Thoracic aorta endothelial cell (primary cell): ENCODE measurements around the genes PRKN and QKI.

DNA sequence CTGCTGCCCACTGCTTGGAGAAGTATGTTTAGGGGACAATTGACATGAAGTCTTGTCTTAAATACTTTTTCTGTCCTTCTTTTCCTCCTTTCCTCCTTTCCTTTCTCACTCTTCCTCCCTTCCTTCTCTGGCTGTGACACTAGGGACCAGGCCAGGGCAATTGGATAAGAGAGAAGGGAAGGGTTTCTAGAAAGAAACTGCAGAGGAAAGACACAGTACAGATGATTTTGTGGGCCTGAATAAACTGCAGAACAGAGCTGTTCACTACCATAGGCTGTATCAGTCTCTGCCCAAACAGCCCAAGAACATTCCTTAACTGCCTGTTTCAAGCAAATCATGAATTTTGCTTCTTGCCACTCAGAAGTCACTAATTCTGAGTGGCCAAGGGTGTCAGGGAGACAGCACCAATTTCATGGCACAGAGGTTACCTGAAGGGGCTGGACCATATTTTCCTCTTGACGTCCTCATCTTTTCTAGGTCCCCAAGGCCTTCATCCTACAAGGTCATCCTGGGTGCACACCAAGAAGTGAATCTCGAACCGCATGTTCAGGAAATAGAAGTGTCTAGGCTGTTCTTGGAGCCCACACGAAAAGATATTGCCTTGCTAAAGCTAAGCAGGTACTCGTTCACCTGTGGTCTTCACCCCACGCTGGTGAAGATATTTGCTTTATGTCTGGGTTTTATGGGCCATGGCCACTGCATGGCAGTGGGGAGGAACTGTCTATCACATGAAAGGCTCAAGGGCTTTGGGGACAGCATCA lies 36.7 kb downstream of the PLG start:
- CAGE, long polyA plus RNA, result no peak

GRCh38 chr6:160739858-160740470 lies 37.9 kb downstream of the PLG start:
- CAGE, long polyA plus RNA, result no peak

GRCh38 chr6:160837280-160837608 lies 135.2 kb downstream of the PLG start:
- CAGE, long polyA plus RNA, result no peak

DNA sequence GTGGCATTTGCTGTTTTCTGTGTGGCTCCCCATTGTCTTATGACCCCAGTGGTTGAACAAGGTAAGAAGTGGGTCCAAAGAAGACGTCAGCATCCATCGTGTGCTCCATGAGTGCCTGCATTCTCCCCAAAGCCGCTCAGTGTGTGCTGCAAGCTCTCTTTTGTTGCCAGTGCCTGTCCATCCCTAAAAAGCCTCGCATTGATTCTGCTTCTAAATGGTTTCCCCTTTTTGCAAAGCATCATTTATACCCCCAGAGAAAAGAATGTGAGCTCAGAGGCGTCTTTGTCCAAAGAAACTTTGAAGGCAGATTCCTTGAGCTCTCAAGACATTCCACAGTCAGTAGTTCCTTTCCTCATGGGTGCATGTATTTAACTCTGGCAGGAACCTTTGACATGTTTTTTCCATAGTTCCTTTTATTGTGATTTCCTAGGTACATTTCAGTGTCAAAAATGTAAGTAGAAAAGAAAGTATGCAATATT lies 38.6 kb upstream of the MAP3K4 start:
- CAGE, long polyA plus RNA, result no peak

- CAGE, long polyA plus RNA, result no peak
Observed at GRCh38 chr6:160992144-160992741, 674 bp downstream of the MAP3K4 start.

DNA sequence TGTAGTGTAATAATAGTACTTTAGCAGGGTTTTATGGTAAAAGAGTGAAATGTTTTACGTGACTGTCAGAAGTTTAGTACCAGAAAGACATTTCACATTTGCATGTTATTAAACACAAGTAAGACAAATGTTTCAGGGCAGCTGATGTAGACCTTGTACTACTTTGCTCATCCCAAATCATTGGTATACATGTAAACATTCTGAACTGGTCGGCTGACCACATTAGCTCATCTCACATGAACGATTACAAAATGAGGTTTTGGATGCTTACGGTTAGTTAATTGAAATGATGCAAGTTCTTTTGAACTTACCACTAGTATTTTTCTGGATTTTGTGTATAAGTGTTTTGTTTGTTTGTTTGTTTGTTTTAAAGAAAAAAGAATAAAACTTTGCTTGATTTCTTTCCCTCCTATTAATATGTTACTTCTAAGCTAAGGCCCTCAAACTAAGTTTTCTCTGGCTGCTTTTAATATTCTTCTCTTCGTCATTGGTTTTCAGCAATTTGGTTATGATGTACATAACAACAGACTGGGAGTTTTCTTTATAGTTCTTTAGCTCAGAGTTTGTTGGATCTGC lies 38.0 kb downstream of the MAP3K4 start:
- CAGE, long polyA plus RNA, result no peak

GRCh38 chr6:161068978-161070053 lies 77.7 kb downstream of the MAP3K4 start:
- CAGE, long polyA plus RNA, result no peak

DNA sequence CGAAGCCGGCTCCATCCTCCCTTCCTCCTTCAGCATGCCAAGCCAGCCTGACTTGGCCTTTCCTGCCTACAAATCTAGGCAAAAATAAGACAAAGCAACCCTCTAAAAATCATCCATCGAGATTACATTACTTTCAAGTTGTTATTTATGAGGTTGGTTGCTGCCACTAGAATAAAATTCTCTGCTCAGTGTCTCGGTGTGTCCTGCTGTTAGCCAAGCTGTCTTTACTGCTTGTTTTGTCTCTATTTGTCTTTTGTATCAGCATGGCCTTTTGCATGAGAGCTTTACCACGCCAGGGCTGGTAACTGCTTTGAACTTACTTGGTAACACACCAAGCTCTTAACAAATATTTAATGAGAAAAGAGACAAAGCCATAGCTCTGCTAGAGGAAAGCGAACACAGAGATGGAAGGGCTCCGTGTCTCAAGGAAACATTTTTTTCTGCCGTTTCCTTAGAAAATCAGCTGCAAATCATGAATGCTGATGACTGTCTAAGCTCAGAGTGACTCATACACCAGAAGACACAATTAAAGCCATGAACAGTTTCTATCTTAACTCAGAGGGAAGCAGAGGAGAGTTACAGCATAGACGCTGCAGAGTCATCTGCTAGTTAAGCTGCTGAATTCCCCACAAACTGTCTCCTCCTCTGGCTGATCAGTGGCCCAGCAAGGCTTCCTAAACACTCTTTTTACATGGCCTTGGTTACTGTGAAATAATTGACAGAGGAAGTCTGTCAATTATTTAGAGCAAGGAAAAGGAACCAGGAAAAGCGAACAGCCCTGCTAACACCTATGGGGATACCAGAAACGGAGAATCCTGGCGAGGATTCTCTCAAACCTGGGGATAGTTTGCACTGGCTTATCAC lies 44.8 kb downstream of the AGPAT4 start:
- CAGE, long polyA plus RNA, result no peak

DNA sequence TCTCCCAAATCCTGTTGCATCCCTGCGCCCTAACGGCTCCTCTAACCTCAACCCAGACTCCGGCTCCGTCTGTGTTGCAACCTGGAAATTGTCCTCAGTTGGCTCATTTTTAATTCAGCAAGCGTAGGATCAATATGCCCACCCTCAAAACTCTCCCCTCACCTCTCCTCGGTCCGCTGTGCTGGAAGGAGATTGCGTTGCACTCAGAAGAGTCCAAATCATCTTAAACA lies 409 bp upstream of the AGPAT4 start:
- CAGE, long polyA plus RNA, result no peak

DNA sequence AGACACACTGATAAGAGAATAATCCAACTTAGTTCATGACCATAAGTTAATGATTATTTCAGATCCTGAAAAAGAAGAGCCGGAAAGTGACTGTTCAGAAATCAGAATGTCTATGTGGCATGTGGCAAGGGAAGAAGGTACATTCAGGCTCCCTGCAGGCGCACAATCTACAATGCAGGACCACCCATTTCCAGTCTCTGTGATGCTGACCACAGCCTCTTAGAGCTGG lies 666.7 kb upstream of the AGPAT4 start:
- CAGE, long polyA plus RNA, result no peak

DNA sequence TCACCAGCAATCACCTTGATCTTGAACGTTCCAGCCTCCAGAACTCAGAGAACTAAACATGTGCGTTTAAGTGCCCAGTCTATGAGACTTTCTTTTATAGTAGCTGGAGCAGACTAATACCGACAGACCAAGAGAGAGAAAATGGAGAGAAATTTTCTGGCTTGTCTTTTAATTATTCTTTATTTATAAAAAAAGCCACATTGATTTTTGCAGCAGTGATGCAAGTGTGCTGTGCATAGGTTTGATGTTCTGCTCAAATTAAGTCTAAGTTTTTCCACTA lies 366.1 kb downstream of the PRKN start:
- CAGE, long polyA plus RNA, result no peak

DNA sequence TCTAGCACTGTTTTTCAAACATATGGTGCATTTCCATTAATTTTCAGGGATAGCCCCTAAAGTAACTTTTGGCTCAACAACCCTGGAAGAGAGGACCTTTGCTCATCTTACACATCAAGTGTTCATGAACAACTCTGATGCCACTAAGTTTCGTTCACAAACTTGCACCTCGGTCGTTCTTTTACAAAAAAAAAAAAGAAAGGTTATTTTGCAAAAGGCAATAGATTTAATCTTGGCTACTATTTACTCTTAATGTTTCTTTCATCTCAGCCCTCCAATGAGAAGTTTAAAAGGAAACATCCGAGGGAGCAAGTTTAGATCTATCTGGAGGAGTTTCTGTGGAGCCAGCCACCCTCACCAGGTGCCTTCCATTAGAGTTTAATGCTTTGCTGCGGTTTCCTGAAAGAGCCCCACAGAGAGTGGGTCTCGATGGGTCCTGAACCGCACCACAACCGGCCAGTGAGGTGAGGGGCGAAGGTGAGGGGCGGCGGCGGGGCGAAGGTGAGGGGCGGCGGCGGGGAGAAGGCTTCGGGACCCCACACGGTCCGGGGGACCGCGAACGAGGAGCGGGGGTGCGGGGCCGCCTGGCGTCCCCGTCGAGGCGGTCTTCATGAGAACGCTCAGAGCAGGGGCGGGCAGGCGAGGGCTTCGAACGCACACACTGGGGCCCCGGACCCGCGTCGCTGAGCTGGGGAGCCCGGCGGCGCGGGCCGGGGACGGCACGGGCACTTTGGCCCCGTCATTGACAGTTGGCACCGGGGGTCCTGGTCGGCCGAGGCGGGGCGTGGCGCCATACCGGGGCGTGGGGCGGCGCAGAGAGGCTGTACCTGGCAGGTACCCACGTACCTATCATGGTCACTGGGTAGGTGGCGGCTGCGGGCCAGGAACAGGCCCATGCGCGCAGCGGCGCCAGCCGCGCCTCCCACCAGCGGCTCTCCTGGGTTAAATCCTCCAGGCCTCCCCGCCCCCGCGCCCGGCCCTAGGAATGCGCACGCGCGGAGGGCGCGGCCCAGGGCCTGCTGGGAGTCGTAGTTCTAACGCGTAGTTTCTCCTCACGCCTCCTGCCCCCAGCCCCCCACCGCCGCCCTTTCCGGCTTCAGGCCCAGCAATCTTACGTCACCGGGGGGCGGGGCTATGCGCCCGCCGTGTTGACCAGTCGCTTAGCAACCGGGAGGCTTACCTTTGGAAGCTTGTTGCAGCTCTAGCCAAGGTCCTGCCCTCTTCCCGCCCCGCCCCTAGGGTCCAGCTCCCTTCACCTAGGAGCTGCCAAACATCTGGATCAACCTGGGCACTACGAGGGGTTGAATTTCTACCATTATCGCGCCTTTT lies at the start of gene PRKN:
PRKN (minus strand) TSS at position 951 of the 1,329 bp plus-strand sequence.
- CAGE, long polyA plus RNA, result no peak

GRCh38 chr6:163263086-163263592 lies 151.4 kb upstream of the QKI start:
- CAGE, long polyA plus RNA, result no peak

DNA sequence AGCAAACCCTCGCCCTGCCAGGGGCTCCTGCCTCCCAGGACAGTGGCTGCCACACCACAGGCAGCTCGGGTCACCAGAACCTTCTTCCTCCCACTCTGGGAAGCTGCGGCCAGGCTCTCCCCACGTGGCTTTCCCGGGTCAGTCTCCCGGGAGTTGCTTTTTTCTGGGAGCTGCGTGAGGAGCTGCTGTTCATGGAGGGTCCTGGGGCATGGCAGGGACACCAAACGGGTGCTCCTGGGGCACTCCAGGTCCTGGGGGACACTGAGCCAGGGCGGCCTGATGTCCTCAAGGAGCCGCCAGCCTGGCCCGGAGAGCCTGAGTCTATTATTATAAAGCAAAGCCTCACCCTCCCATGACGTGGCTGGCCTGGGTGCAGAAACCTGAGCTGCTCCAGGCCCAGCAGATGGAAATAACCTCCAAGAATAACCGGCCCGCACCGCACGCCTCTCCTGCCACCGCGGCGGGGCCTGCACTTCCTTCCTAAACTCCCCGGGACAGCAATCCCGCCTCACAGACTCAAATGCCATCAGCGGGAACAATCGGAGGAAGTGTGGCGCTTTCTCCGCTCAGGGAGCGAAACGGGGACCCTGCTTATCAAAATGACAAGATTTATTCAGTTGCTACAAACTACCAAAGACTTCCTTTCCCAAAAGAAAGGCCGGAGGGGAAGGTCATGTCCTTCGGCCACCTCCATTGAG lies 78.9 kb upstream of the QKI start:
- CAGE, long polyA plus RNA, result no peak

DNA sequence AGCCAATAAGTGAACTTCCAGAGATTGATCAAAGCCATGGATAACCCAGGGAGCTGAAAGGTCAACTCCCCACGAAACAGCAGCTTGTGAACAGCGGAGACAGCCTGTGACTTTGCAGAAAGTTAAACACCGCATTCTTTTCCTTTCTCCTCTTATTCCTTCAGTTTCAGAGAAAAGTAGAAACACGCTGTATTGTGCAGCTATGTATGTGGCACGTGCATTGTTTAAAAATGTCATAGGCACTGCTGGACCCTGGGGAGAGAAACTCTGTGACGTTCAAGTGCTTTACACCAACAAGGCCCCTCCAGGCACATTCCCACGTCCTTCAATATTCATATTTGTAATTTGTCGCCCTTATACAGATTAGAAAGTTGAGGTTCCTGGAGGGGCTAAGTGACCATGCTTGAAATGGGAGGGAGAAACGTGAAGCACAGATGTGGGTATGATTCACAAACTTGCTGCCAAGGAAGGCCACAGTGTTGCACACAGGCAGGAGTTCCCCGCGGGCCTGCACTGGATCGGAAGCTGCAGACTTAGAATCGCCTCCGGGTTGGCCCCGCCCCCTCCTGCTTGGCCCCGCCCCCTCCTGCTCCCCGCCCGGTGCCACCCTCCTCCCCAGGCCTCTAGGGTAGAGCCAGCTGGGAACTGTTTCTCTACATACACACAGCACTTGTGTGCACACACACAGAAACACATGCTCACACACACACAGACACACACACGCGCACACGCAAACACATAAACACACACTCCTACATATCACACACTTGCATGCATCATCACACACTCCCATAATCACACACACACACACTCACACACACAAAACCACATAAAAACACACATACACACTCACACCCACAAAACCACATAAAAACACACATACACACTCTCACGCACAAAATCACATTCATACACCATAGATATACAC lies 58.2 kb upstream of the QKI start:
- CAGE, long polyA plus RNA, result no peak

DNA sequence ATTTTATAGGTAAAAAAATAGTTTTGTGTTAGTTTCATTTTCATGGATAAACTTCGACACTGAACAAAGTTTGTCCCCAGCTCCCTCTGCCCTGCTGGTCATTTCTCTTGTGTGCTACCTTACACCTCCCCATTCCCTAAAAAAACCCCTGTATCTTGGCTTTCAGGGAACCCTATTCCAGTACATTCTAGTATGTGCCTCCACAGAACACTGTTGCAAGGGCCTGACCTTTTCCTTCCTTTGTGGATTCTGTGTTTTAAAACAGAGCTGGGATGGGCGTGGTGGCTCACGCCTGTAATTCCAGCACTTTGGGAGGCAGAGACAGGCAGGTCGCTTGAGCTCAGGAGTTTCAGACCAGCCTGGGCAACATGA lies 20.6 kb upstream of the QKI start:
- CAGE, long polyA plus RNA, result no peak

DNA sequence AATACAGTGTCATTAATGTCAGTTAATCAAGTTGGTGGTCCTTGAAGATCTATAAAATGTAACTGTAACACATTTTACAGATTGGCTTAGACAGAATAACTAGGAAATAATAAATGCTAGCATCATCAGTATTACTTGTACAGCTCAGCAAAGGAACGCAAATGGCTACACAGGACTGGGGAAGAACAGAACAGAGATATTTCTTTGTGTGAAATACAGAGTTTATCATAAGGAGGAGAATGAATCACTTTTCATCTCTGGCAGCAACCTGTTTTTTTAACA lies 8.2 kb upstream of the QKI start:
- CAGE, long polyA plus RNA, result no peak

DNA sequence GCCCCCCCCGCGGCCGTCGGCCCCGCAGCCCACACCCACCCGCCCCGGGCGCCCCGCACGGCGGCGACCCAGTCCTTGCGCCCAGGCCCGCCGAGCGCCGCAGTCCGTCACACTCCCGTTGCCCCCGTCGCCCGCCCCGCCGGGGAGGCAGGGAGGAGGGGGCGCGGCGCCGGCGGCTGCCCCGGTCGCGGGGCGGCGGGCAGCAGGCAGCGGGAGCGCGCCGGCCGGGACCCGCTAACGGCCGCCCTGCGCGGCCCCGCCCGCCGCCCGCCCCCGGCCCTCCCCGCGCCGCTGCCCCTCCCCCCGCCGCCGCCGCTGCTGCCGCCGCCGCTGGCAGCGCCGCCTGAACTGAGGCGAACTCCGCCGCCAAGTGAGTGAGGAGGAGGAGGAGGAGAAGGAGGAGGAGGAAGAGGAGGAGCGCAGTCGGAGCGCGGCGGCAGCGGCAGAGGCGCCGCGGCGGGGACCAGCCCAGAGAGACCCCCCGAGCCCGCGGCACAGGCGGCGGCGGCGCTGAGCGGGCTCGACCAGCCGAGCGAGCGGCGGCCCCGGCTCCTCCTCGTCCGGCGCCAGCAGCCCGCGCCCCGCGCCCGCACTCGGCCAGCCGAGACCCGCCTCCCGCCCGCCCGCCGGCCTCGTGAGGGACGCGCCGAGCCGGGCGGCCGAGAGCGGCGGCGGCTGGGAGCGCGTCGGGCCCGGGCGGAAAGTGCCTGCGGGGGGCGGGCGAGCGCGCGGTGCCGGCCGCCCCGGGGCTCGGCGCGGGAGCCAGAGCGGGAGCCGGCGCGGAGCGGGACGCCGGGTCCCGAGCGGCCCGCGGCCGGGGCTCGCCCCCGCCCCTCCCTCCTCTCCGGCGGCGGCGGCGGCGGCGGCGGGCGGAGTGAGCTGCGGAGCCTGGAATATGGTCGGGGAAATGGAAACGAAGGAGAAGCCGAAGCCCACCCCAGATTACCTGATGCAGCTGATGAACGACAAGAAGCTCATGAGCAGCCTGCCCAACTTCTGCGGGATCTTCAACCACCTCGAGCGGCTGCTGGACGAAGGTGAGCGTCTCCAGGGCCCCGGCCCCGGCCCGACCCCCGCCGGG lies at the start of gene QKI:
QKI (plus strand) TSS at position 420 of the 1,081 bp plus-strand sequence.
- CAGE, long polyA plus RNA, result no peak

- CAGE, long polyA plus RNA, result no peak
Observed at GRCh38 chr6:163415575-163416290, 1.2 kb downstream of the QKI start.

GRCh38 chr6:163429779-163430874 lies 15.6 kb downstream of the QKI start:
- CAGE, long polyA plus RNA, result no peak